HL-60 (cell line): Measurements from ENCODE around the gene ARF1.

GRCh38 chr1:226634597-226635192 lies 86.1 kb downstream of the STUM start:
- RRBS, result 80% methylated on average over 1 of the region's 23 CpGs

GRCh38 chr1:226637060-226637627 lies 88.6 kb downstream of the STUM start:
- RRBS, result no CpG with 5 or more reads among the region's 13 CpGs

DNA sequence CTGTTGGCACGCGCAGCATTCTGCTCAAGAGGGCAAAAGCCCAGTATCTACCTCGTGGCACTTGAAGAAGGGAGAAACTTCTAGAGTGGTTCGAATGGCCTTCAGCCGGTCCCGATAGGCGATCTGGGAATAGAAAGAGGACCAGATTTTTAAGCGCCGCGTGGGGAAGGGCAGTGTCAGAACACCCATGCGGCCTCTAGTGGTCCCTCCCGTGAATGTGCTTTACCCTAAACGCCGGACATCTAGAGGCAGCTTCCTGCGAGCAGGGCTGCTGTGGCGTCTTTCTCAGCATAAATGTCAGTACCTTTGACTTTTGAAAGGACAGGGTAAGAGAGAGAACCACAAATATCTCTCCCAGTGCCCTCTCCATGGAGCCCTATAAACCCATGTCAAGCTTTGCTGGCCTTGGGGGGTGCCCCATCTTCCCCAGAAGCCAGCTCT lies 89.1 kb downstream of the STUM start:
- RRBS, result no CpG with 5 or more reads among the region's 16 CpGs

- RRBS, result no CpG with 5 or more reads among the region's 5 CpGs
Measured at GRCh38 chr1:226655113-226655700, 83.9 kb downstream of the ITPKB start.

DNA sequence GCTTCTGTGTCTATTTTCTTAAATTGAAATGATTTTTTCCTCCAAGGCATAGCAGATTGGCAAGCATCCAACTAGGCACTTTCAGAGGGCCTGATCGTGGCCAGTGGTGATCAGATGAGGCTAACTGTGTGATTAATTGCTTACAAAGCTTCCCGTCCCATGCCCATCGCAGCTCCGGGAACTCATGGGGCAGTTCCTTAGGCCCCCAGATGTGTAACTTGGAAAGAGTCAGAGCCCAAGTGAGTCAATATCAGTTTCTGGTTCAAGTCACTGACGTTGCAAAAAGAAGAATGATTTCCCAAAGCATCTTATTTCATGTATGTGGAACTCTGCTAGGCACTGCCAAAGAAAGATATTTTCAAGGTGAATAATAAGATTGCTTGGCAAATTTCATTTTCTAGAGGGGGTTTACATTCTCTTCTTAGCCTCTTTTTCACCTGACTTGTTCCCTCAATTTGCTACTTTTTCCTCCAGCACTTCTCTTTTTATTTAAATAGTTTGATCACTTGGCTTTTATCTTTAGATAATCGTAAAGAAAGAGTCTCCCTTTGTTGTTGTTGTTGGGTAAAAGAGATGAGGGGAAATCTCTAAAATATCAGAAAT lies 82.0 kb downstream of the ITPKB start:
- RRBS, result no CpG with 5 or more reads among the region's 6 CpGs

DNA sequence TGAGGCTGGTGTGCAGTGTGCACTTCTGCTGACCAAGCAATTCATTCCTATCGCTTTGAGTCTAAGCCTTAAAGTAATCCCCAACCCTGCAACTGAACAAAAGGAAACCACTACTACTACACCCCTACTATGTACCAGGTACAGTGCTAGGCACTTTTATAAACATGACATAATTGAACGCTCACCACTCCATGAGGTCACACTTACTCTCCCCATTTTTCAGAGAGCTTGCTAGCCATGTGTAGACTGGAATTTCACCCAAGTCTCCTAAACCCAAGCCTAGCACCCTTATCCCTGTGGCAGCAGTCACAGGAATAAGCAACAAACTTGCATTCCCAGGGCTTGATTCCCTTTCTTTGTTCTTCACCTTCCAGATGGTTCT lies 10.5 kb downstream of the ITPKB start:
- RRBS, result no CpG with 5 or more reads among the region's 2 CpGs

DNA sequence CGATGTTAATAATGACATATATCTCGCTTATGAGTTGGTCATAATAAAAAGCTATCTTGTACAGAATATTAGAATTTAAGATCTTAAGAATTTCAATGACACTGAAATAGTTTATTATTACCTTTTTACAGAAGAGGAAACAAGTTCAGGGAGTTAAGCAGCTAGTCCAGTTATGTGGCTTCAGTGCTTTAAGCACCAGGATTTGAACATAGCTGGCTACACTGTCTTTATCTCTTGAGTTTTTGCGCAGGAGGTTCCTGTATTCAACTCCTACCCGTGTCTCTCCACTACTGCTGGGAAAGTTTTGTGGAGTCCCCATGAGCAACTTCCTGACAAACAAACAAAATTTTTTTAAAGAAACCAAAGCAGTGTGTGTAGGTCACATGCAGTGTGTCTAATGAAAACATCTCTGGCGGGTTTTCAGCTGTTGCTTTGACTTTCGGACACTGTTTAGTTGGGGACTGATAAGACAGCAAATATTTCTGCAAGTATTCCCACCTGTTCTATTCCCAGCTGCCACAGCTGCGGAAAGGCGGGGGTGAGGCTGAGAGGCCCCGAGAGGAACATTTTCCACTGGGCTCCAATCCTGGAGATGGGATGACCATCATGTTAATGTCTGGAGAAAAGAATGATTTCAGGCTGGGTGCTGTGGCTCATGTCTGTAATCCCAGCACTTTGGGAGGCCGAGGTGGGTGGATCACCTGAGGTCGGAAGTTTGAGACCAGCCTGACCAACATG lies 2.0 kb downstream of the PSEN2 start:
- RRBS, result no CpG with 5 or more reads among the region's 11 CpGs

DNA sequence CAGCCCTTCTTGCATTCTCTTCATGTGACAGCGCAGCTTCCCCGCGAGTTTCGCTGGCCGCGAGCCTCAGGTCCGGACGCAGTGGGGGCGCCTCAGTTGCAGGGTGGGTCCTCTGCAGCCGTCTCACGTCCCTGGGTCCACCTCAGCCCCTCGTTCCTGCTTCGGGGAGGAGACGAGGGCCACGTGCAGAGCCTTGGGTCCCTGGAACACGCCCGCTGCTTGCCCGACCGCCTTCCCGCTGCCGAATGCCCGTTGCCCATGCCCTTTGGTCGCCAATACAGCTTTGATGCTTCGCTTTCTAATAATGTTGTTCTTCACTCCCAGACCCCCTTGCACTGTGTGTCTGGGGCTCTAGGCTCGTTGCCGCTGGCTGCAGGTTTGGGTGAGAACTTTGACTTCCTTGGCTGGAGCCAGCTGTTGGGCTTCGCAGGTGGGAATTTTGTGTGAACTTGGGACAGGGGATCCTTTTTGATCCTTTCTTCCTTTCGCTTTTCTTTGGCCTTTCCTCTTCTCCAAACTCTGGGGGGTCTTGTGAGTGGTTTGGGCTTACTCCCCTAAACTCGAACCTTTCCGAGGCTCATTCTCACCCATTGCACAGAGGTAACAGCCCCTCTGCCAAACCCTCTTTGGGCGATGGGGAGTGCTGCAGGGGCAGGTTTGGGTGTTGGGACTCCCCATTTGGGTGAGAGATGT lies 530 bp downstream of the COQ8A start:
- RRBS, result no CpG with 5 or more reads among the region's 31 CpGs

DNA sequence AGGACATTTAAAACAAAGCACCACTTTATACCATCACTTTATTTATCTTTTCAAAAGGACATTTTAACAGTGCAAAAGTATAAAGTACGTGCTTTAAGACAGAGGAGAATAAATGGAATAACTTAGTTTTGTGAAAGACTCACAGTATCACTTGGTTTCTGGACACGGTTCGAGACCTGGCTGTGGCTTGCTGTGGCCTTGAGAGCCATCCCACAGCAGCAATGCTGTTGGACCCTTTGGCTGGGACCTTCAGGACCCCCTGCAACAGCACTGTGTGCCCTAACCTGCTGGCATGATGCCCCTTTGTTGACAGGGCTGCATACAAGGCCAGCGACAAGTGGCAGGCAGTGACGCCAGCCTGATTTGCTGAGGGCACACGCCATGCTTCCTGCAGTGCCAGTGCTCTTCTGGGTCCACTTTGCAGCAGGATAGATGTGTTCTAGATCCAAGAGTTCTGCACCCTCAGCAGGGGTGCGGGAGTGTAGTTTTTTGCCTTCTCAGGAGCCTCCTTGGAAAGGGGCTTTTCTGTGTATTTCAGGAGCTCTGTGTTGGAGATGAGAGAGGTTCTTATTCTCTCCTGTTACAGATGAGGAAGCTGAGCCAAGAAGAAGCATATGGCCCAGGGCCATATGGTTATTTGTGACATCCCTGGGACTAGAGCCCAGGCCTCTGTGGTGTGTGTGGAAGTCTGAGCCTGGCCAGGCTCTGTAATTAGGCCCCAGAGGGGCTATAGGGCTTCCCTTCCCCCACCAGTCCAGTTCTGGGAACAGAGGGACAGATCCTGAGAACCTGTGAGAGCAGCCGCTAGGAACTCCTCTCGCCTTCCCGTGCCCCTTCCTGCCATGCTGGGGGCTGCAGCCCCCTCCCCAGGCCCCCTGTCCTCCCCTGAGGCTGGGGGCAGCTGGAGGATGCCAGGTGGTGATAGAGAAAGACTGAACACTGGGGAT lies 33.0 kb downstream of the COQ8A start:
- RRBS, result no CpG with 5 or more reads among the region's 10 CpGs

DNA sequence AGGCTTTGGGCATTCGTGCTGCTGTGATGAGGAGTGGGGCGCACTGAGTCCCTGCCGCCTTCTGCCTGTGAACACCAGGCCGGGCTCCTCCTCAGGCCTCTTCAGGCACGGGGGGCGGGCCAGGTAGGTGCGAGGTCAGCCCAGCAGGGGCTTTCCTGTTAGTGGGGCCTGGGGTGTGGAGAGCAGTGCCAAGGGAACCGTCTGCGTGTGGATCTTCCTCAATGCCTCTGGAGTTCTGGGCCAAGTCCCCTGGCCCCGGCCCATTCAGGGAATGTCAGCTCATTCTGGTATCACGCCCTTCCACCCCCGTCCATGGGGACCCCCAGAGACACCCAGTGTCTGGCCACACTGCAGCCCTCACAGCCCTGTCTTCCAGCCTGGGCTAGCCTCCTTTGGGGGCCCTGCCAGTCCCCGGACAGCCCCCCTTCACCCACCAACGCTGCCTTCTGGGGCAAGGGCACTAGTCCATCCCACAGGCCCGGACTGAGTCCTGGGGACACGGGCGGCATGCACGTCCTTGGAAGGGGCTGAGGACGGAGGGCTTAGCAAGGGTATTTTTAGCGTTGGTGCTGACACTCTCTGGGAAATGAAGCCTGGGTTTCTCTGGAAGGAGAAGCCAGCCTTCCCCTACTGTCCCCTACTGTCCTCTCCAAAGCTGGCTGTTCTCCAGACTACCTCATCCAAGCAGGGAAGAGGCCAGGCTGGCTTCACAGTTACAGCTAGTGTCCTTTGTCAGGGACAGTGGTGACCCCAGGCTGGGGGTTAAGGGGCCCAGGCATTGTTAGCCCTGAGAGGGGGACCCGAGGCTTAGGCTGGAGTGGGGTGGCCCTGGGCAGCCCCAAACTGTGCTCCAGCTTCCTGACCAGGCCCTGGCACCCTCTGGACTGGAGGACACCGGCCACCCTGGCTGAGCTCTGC lies 39.4 kb downstream of the COQ8A start:
- RRBS, result 81% methylated on average over 3 of the region's 22 CpGs

DNA sequence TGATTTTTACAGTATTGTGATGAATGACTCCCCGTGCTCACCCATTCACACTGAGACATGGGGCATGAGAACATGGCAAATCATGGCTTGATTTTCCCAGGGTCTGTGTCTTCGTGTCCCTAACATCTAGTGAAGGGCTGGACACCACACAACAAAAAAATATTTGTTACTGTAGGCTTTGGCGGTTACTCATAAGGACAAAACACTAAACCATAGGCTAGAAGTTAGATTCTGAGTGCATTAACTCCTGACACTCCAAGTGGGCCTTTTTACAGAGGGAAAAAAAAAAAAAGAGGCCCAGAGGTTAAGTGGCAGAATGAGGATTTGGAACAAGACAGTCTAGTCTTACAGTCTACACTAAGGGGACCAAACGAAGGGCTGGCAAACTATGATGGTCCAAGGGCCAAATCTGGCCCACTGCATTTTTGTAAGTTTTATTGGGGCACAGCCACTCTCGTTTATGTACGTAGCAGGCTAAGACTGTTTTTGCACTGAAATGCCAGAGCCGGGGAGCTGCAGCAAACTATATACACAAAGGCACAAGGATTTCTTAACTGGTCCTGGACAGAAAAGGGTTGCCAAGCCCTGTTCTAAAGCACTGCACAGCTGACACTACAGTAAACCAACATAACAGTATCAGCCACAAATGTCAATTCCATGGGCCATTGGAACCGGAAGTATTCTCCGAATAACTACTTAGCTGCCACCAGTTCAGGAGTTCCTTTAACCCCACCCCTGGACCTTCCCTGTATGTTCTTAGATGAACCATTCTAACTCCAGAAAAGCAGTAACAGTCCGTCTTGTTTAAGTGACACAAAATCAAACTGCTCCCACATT lies 48.8 kb downstream of the COQ8A start:
- RRBS, result no CpG with 5 or more reads among the region's 10 CpGs

GRCh38 chr1:226993931-226994650 lies 54.0 kb downstream of the COQ8A start:
- RRBS, result no CpG with 5 or more reads among the region's 20 CpGs

GRCh38 chr1:227034285-227034938 lies 94.3 kb downstream of the COQ8A start:
- RRBS, result no CpG with 5 or more reads among the region's 3 CpGs

GRCh38 chr1:227096340-227097712 lies 156.7 kb downstream of the COQ8A start:
- RRBS, result no CpG with 5 or more reads among the region's 2 CpGs

DNA sequence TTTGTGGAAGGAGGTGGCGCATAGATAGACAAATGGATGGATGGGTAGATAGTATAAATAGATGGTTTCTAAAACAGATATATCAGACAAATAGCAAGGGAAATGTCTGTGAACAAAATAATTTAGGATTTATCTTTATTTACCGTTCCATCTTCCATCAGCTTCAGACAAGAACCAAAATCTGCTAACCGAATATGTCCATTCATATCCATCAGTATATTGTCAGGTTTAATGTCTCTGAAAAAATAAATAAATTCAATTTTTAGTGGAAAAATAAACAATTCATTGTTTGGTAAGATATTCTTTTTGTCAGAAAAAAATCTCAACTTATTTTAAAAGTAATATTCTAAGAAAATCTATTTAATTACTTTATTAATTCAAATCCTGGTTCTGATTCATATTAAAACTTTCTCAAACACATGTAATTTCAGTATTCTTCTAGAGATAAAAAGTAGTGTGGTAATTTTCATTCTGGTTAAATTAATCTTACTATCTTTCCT lies 157.8 kb downstream of the CDC42BPA start:
- RRBS, result no CpG with 5 or more reads among the region's 3 CpGs

GRCh38 chr1:227299089-227299487 lies 19.2 kb downstream of the CDC42BPA start:
- RRBS, result no CpG with 5 or more reads among the region's 1 CpG

DNA sequence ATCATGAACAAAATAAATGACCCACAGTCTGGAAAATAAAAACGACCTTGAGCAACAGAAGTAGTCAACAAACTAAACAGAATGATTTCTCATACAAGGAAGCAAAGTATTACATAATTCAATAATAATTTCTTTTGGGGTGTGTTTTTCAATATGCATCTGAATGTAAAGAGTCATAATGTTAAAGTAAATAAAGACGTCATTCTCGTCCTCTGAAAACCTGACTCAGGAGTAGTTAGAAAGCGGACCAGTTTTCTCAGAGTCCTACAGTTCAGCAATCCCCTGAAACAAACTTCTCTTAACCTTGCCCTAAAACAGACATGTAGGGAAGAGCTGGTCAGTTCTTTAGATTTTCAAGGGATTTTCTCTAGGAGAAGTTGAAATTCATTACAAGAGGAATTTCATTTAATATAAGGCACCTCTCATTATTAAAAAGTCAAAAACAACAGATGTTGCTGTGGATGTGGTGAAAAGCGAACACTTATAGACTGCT lies 18.5 kb downstream of the CDC42BPA start:
- RRBS, result no CpG with 5 or more reads among the region's 5 CpGs

DNA sequence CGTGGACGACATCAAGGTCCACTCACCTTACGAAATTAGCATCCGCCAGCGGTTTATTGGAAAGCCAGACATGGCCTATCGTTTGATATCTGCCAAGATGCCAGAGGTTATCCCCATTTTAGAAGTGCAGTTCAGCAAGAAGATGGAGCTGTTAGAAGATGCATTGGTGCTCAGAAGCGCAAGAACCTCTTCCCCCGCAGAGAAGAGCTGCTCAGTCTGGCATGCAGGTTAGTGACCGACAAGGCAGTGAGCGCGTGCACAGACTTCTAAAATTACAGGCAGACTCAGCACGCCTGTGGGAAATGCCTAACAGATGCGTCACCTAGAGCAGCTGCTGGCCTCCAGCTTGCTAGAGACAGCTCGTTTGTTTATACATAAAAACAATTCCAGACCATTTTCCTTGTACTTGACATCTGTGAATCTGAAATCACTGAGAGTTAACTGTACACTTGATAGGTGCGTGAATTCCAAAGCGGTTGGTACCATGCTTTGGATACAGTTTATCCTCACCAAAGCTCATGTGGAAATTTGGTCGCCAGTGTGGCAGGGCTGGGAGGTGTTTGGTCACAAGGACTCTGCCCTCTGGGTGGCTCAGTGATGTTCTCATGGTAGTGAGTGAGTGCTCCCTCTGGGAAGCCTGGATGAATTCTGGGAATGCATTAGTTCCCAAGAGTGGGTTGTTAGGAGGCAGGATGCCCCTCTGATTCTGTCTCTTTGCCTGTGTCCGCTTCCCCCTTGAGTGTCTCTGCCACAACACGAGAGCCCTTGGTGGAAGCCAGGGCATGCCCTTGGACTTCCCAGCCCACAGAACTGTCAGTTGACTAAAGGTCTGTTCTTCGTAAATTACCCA lies 24.2 kb downstream of the SNAP47 start:
- RRBS, result no CpG with 5 or more reads among the region's 20 CpGs

GRCh38 chr1:227945404-227946120 lies 2.2 kb downstream of the WNT9A start:
- RRBS, result no CpG with 5 or more reads among the region's 10 CpGs

DNA sequence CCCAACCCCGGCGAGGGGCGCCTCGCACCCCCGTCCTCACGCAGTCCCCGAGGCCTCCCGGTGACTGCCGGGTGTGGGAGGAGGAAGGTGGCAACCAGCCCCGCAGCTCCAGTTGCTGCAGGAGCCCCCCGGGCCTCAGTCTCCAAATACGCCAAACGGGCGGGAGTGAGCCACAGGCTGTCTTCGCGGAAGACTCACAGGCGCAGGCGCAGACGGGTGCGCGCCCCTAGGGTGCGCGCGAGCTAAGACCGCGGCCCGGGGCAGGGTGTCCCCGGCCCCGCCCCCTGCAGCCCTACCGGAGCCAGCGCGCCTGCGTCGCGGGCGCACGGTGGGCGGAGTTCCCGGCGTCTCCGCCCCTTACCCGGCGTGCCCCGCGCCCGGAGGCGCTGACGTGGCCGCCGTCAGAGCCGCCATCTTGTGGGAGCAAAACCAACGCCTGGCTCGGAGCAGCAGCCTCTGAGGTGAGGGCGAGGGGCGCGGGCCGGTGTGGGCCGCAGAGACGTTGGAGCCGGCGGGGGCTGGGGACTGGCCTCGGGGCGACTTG lies at the start of gene ARF1:
ARF1 (plus strand) TSS at position 404 of the 544 bp plus-strand sequence.
- RRBS, result 3% methylated on average over 35 of the region's 63 CpGs